Neutrophil (primary cell): ENCODE results near the genes KLF17 and EIF2B3.

- PRO-cap: no peak
Observed at GRCh38 chr1:43990289-43991180, 864 bp upstream of the CCDC24 start.

- PRO-cap: no peak
Observed at GRCh38 chr1:43992354-43992960, 1.1 kb downstream of the CCDC24 start.

- PRO-cap: no peak
Observed at GRCh38 chr1:44032021-44032446, 772 bp upstream of the SLC6A9 start.

GRCh38 chr1:44035679-44036277, 4.5 kb upstream of the SLC6A9 start:
- PRO-cap: no peak

GRCh38 chr1:44118559-44119367, at the start of gene KLF17:
KLF17 (plus strand) TSS chr1:44118821.
- PRO-cap: no peak

DNA sequence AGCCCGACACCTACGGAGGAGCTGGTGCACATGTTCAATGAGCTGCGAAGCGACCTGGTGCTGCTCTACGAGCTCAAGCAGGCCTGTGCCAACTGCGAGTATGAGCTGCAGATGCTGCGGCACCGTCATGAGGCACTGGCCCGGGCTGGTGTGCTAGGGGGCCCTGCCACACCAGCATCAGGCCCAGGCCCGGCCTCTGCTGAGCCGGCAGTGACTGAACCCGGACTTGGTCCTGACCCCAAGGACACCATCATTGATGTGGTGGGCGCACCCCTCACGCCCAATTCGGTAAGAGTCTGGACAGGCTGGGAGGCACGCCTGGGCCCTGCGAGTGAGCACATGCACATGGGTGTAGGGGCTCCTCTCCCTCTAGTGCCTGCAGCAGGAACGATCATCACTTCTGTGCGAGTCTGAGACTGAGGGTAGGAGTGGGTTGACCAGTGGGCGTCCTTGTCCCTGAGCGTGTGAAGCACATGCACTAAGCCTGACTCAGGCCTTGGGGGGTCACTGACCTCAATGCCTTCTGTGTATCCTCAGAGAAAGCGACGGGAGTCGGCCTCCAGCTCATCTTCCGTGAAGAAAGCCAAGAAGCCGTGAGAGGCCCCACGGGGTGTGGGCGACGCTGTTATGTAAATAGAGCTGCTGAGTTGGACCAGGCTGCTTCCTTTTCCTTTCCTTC, 6.9 kb downstream of the DMAP1 start:
- PRO-cap: no peak

DNA sequence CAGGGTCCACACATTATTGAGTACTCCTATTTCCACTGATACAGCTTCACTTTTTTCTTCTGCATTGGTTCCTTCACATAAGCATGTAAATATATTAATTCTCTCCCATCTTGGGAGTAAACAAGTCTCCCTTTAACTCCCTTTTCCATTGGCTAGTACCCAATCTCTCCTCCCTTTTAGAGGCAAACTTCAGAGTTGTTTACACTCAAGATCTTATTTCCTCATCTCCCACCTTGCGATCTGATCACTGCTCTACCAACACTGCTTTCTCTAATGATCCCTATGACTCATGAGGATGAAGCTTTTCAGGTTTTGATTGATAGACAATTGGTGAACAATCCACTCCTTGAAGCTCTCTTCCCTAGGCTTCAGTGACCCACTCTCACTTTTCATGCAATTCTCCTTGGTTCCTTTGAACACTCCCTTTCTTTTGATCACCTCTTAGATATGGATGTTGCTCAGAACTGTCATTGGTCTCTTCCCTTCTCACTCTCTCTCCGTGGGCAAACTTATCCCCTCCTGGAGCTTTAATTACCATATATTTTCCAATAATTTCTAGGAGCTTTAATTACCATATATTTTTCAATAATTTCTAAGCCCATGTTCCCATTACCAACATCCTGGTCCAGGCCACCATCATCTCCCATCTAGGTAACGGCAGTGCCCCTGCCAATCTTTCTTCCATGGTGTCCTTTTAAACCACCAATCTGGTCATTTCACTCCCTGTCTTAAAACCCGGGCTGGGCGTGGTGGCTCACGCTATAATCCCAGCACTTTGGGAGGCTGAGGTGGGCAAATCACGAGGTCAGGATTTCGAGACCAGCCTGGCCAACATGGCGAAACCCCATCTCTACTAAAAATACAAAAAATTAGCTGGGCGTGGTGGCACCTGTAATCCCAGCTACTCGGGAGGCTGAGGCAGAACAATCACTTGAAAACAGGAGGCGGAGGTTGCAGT, 20.7 kb downstream of the DMAP1 start:
- PRO-cap: no peak

DNA sequence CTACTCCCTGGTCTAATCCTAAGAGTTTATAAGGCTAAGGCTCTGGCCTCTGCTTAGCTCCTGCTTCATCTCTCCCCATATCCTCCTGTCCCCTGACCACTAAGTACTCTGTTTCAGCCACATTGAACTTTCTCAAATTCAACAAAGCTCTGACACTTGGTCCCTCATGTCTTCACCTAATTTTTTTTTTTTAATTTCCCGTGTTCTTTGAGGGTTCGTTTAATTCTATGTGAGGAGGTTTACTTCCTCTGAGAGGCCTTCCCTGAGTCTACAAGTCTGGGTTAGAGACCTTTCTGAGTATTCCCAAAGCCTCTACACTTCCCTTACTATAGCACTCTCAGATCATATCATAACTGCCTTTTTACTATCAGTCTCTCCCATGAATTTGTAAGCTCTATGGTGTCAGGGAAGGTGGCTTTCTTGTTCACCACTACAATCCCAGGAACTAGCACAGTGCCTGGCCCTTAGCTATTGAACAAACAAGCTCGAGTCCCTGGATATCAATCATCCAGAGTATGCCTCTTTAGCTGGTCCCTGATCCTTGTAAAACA, 3.3 kb downstream of the ERI3 start:
- PRO-cap: no peak

DNA sequence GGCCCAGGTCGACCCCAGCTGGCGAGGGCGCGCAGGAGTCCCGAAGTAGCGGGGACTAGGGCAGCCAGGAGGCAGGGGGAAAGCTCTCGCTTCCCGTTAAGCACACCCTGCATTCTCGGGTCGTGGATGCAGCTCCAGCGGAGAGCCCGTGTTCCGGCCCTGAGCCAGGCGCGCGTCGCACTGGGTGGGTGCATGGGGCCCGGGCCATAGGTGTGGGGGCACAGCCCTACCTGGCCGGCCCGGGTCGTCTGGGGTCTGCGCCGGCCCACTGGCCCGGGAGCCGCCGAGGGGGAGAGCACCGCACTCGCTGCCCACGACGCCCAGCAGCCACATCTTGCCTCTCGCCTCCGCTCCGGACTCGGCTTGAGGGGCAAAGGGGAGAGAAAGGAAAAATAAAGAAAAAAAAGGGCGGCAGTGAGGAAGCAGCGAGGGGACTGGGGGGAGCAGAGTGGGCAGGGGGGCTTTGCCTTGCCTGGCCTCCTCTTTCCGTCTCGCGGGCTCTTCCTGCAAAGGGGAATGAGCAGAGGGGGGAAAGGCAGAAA, 1.9 kb downstream of the RNF220 start:
- PRO-cap: no peak

- PRO-cap: no peak
Observed at GRCh38 chr1:44408376-44409336, 3.6 kb downstream of the RNF220 start.

GRCh38 chr1:44484182-44484598, 79.1 kb downstream of the RNF220 start:
- PRO-cap: no peak

GRCh38 chr1:44631812-44633000, 42.1 kb downstream of the TMEM53 start:
- PRO-cap: bidirectional peak, plus-strand start at chr1:44631977, minus-strand start at chr1:44631922; bidirectional peak, plus-strand start at chr1:44632472, minus-strand start at chr1:44632350

GRCh38 chr1:44644877-44646023, 29.0 kb downstream of the TMEM53 start:
- PRO-cap: no peak

GRCh38 chr1:44684461-44684953, 10.0 kb downstream of the ARMH1 start:
- PRO-cap: no peak

- PRO-cap: unidirectional peak, plus-strand start at chr1:44804031
Observed at GRCh38 chr1:44803434-44804366, 3.5 kb downstream of the DYNLT4 start.

DNA sequence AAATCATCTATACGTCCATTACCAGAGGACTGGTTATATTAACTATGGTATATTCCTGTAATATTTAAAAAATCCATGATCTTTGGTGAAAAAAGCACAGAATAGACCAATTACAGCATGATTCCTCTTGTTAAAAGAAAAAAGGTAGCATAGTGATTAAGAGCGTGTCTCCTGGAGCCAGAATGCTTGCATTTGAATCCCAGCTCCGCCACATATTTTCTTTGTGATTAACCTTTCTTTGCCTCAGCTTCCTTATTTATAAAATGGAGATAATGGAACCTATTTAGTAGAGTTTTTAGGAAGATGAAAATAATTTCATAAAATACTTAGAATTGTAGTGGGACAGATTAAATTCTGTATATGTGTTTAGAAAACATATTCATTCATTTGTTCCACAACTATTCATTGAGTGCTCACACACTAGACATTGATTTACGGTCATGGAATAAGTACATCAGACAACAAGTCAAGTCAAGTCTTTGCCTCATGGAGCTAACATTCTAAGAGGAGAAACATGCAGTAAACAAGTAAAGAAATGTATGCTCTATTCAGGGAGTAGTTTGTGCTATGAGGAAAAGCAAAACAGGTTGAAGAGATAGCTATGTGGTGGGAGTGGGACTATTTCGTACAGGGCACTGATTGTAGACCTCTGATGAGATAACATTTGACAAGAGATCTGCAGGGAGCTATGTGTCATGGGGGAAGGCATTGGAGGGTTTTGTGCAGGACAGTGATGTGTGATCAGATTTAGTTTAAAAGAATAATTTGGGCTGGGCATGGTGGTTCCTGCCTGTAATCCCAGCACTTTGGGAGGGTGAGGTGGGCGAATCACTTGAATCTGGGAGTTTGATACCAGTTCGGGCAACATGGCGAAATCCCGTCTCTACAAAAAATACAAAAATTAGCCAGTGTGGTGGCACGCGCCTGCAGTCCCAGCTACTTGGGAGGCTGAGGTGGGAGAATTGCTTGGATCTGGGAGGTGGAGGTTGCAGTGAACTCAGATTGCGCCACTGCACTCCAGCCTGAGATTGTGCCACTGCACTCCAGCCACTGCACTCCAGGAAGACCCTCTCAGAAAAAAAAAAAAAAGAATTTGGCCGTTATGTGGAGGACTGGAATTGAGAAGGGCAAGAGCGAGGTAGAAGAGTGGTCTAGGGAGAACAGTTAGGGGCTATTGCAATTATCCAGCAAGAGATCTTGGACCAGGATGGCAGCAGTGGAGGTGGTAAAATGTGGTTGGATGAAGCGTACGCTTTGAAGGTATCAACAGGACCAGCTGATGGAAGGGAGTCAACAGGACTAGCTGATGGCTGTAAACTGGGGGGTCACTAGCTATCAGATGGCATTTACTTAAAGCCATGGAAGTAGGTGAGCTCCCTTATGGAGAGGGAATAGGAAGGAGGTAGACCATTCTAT, 9.2 kb downstream of the BTBD19 start:
- PRO-cap: no peak

GRCh38 chr1:44986098-44986978, at the start of gene EIF2B3:
EIF2B3 (minus strand) TSS chr1:44986595.
- PRO-cap: unidirectional peak, minus-strand start at chr1:44986595

GRCh38 chr1:45000272-45000927, 10.7 kb downstream of the HECTD3 start:
- PRO-cap: no peak

DNA sequence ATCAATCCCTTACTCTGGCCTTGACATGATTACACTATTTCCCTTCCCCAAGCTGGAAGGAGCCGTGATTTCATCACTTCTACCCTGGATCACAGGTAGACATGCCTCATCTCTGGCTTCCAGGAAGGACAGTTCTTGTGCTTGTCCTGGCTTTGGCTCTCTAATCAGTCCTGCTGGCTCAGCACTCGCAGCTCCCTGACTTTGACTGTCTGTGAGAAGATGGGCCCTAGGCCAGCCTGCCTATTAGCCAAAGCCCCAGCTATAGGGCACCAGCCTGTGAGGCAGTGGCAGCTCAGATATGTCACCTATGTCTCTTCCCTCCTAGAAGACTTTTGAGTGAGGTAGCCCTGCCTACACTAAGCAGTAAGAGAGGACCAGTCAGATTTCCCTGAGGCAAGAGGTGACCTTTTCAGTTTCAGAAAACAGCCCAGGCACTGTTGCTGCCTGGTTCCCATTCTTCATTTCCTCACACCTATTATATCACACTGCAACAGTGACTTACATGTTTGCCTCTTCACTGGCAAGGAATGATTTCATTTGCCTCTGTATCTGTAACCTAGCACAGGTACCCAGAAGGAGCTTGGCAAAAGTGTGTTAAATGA, 9.3 kb downstream of the TOE1 start:
- PRO-cap: no peak

GRCh38 chr1:45884682-45885144, 81.3 kb downstream of the MAST2 start:
- PRO-cap: no peak